BE2C (cell line): ENCODE measurements around the gene RBMY1J.

- RRBS = no CpG with 5 or more reads among the region's 24 CpGs
Measured at GRCh38 chrY:10197407-10198272, 670.0 kb downstream of the TSPY10 start.

GRCh38 chrY:11102990-11103312 lies 1575.3 kb downstream of the TSPY10 start:
- RRBS = no CpG with 5 or more reads among the region's 21 CpGs

DNA sequence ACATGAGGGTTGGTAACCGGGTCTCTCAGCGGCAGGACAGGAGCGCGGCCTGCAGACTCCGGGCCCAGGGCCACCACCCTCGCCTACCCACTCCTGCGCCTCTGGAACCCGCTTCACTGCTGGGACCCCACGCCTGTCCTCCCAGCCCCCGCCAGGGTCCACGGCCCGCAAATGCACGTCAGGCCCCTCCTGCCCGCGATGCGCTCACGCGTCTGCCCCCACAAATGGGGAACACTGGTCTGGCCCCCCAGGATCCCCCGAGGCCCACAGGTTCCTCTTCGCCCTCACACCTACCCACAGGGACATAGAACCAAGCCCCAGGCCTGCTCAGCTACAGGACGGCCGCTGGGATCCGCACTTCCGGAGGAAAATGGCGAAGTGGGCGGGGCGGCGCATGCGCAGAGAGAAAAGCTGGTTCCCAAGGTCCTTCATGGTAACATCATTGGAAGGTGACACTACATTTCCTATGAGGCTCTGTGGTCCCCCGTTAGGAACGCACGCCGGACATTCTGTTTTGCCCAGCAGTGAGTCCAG lies 1486.3 kb upstream of the USP9Y start:
- RRBS = no CpG with 5 or more reads among the region's 33 CpGs

- RRBS = no CpG with 5 or more reads among the region's 7 CpGs
Measured at GRCh38 chrY:15424680-15425434, 900.5 kb downstream of the NLGN4Y start.

DNA sequence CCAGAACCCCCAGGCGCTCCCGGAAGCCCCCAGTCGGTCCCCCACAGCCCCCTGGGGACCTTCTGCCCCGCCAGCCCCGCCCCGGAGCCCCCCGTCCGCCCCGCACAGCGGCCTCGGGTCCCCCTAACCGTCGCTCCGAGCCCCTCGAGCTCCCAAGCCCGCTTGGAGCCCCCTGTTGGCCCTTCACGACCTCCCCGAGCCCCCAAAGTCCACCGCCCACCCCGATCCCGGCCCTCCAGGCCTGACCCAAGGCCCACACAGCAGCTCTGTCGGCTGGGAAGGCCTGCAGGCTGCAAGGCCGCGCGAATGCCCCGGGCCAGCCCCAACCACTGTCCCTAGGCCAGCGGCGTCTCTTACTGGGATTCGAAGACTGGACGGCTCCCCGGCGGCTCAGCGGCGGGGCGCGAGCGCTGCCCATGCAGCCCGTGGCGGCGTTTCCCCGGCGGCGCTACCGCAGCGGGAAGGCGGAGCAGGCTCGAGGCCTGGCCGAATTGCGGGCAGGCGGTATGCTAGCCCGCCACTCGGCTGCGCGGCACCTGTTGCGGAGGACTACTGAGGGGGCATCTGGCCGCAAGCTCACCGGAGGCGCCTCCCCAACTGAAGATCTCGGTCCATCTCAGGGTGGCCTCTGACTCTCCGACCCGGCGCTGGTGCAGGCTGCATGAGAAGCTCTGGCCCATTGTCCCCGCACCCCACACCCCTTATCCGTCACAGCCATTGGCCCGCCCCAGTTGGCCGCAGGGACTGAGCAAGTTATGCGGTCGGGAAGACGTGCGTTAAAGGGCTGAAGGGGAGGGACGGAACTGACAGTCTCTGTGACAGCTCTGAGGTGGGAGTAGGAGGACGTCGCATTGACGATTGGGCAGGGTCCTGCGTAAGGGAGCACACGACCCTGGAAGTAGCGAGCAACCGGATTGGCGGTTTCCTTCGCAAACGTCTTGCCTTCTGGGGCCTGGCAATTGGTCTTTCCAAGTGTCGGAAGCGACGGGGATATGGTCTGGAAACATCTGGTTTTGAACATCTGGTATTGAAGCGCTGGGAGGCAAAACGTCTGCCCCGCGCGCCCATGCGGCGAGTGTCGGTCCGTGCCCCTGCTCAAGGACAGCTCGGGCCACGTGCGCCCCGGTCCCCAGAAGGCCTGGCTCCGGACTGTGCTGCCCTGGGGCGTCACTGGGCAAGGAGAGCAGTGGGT lies 303.5 kb upstream of the HSFY2 start:
- RRBS = no CpG with 5 or more reads among the region's 99 CpGs

- RRBS = no CpG with 5 or more reads among the region's 16 CpGs
Measured at GRCh38 chrY:19378659-19379146, 365.8 kb downstream of the KDM5D start.

DNA sequence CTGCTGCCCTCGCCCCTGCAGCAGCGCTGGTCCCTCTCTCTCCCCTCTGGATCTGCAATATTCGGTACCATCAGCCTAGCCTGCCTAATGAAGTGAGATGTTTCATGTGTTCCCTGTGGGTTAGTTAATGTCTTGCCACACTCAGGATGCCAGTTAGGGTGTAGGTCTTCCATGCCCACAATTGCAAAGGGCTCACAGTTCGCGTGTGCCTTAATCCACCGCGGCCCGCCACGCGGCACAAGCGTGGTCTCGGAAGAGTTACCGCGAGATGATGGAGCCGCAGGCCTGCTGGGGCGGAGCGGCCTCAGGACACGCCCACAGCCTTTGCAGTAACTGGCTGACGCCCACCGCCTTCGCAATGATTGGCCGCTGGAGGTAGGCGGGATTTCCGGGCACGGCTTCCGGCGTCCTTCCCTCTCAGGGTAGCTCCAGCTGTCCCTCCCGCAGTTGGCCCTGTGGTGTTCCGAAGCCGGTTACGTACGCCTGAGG lies at the start of gene RBMY1J:
Gene RBMY1J, plus strand, starts transcription at position 359 of the 489 bp plus-strand sequence.
- RRBS = no CpG with 5 or more reads among the region's 32 CpGs